Kidney (tissue), 2 donors: Measurements from ENCODE around the gene ZER1.

DNA sequence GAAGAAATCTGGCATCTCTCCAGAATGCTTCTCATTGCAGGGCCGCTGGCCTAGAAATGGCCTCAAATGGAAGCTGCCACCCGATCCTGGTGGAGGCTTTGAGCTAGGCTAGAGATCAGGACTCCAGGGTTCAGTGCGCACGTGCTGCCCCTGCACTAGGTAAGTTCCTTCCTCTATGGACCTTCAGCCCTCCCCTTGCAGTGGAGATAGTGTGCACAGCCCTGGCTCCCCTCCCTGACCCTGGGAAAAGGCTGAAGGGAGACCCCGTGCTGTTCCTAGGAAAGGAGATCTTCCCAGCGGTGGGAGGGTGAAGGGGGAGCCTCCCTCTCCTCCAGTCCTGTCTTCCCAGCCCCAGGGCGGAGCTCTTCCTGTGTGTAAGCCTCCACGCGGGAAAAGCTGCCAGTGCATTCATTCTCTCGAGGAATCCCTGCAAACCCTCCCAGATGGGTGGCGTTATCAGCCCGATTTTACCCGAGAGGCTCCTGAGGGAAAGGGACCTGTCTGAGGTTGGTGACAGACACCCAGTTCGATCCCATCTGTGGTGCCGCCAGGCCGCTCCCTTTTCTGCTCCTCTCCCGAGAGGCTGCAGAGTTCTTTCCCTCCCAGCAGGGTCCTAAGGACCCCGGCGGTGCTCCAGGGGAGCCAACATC lies 1.4 kb upstream of the CERCAM start:
- PRO-cap: no peak
- RRBS: no CpG with 5 or more reads among the region's 19 CpGs

DNA sequence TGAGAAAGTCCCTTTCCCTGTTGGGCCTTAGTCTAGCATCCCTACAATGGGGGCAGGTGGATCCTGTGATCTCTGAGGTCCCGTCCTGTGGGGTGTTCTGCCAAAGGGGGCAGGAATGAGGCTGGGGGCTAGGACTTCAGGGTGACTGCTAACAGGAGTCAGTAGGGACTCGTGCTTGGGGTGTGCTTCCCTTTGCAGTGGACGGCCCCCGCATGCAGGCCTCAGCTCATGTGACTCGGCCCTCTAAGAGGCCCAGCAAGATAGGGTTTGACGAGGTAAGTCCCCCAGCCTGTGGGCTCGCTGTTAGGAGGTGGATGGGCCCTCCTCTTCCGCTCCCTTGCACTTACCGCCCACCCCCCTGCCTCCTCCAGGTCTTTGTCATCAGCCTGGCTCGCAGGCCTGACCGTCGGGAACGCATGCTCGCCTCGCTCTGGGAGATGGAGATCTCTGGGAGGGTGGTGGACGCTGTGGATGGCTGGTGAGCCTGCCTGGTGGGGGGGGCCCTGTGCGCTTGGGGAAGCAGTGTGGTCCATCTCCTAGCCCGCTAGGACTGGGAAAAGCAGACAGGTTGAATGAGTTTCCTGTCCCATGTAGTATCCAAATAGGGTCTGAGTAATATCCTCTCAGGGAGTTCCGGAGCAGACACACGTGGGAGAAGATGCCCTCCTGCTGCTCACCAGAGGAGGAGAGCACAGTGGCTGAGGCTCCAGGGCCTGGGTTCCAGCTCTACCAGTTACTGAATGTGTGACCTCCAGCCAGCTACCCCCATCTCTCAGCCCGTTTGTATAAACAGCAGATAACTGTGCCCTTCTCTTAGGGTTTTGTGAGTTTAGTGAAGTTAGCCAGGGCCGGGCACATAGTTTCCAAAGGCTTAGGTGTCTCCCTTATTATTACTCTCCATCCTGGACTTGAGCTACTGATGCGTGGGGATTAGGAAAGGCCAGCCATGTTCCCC lies 8.2 kb downstream of the CERCAM start:
- PRO-cap: no peak
- RRBS: no CpG with 5 or more reads among the region's 23 CpGs

- PRO-cap: no peak
- RRBS: no CpG with 5 or more reads among the region's 24 CpGs
These were observed 1.1 kb upstream of the GLE1 start for GRCh38 chr9:128503146-128504123.

DNA sequence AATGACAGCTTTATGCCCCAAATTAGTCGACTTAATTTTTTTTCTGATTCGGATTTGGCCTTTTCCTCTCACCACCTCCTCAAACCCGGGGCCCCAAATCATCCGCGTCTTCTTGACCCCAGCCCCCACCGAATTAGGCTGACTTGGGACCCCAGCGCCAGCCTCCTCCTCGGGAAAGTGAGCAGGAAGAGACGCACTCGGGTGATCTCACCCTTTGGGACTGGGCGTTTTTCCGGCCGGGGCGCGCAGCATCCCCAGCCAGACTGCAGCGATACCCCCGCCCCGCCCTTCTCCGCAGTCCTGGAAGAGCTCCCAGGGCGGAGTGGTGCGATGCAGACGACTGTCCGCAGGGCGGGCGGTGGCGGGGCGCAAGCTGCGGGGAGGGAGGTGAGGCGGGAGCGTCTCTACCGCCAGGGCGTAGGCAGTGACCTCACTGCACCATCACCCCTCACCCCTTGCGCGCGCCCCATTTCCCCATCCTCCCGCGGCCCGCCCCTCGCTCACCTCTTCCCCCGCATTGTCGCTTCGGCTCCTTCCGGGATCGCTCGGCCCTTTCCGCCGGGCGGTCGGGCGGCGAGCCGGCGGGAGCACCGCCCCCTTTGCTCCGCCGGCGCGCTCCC lies 413 bp upstream of the SPTAN1 start:
- PRO-cap: bidirectional peak, plus-strand start at position 297 of the sequence, minus-strand start at position 179 of the sequence; bidirectional peak, plus-strand start outside the sequence, minus-strand start at position 519 of the sequence
- RRBS: no CpG with 5 or more reads among the region's 58 CpGs

GRCh38 chr9:128554050-128555023 lies 1.9 kb downstream of the SPTAN1 start:
- PRO-cap: bidirectional peak, plus-strand start at chr9:128554772, minus-strand start at chr9:128554667
- RRBS: no CpG with 5 or more reads among the region's 6 CpGs

DNA sequence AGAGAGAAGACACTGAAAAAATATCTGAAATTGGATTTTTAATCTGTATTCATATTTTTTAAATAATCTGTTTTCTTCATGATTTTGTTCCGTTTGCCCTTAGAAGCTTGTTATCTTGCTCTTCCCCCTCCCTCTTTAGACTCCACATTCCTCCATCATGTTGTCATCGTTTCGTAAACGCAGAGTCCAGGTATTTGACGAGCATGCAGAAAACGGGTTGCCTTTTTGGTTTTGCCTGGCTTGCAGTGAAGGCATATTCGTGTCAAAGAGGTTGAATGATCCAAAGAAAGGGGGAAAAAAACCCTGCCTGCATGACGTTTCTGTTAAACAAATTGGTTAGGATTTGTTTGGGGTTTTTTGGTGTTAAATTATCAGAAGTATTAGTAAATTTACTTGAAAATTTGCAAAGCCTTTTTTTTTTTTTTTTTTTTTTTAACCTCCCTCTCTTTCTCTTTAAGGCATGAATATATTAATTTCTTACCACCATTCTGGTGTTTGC lies 2.9 kb downstream of the SPTAN1 start:
- PRO-cap: no peak
- RRBS: no CpG with 5 or more reads among the region's 8 CpGs

- PRO-cap: no peak
- RRBS: no CpG with 5 or more reads among the region's 9 CpGs
These were observed 22.1 kb downstream of the SPTAN1 start for GRCh38 chr9:128574344-128575018.

DNA sequence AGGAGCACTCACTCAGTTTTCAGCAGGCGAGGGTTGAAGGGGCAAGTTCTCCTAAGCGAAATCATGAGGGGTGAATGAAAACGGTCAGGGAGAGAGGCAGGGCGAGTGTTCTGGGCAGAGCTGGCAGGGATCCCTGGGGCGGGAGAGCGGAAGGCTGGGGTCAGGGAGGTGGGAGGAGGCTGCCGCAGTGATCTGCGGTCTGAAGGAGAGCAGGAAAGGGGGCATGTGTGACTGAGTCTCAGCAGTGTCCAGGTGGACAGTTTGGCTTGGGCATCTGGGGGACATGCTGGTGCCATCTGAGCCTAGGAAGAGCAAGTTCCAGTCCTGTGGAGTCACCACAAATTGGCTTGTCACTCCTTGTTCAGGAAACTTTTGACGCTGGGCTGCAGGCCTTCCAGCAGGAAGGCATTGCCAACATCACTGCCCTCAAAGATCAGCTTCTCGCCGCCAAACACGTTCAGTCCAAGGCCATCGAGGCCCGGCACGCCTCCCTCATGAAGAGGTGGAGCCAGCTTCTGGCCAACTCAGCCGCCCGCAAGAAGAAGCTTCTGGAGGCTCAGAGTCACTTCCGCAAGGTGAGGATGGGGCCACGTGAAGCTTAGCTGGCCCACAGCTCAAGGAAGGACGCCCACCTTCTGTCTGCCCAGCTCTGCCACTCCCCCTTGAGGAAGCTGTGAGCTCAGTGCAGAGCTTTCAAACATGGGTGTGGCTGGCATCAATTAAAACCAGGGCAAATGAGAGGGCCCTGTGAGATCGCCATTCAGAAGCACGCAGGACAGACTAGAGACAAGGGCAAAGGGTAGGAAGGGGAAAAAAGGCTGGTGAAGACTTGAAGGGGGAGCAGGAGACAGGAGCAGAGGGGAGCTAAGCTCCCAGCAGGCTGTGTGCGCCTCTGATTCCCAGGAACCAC lies 31.0 kb downstream of the DYNC2I2 start:
- PRO-cap: no peak
- RRBS: no CpG with 5 or more reads among the region's 23 CpGs

- PRO-cap: no peak
- RRBS: no CpG with 5 or more reads among the region's 4 CpGs
These were observed 3.7 kb downstream of the SET start for GRCh38 chr9:128692534-128693285.

DNA sequence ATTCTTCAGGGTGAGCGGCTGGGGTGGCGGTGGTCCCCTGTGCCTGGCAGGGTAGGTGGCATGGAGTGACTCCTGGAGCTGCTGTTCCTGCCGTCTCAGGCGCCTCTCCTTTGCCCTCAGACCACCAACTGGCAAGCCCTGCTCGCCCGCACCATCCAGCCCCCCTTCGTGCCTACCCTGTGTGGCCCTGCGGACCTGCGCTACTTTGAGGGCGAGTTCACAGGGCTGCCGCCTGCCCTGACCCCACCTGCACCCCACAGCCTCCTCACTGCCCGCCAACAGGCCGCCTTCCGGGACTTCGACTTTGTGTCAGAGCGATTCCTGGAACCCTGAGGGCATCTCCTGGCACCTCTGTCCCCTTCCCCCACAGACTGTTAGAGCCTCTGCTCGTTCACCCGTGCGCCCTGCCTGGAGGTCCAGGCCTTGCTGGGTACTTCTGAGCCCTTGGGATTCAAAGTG lies 3.6 kb downstream of the ZDHHC12 start:
- PRO-cap: no peak
- RRBS: no CpG with 5 or more reads among the region's 19 CpGs

DNA sequence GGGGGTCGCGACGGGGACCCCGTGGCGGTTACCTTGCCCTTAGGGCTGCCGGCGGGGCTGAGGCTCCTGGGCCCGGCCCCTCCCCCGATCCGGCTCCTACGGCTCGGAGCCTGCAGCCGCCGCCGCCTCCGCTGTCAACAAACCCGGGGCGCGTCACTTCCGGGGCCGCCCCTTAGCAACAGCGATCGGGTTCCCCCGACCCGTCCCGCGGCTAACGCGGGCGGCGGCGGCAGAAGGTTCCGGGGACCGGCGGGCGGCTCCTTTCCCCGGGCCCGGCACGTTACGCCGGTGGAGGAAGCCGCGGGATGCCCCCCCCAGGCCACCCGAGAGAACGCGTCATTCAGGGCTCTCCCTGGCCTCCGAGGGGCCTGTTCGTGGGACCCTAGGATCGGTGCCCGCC lies at the start of gene ZER1:
Gene ZER1, minus strand, starts transcription at position 145 of the 400 bp plus-strand sequence.
- PRO-cap: bidirectional peak, plus-strand start at position 232 of the sequence, minus-strand start at position 145 of the sequence
- RRBS: 1% methylated on average over 26 of the region's 50 CpGs

DNA sequence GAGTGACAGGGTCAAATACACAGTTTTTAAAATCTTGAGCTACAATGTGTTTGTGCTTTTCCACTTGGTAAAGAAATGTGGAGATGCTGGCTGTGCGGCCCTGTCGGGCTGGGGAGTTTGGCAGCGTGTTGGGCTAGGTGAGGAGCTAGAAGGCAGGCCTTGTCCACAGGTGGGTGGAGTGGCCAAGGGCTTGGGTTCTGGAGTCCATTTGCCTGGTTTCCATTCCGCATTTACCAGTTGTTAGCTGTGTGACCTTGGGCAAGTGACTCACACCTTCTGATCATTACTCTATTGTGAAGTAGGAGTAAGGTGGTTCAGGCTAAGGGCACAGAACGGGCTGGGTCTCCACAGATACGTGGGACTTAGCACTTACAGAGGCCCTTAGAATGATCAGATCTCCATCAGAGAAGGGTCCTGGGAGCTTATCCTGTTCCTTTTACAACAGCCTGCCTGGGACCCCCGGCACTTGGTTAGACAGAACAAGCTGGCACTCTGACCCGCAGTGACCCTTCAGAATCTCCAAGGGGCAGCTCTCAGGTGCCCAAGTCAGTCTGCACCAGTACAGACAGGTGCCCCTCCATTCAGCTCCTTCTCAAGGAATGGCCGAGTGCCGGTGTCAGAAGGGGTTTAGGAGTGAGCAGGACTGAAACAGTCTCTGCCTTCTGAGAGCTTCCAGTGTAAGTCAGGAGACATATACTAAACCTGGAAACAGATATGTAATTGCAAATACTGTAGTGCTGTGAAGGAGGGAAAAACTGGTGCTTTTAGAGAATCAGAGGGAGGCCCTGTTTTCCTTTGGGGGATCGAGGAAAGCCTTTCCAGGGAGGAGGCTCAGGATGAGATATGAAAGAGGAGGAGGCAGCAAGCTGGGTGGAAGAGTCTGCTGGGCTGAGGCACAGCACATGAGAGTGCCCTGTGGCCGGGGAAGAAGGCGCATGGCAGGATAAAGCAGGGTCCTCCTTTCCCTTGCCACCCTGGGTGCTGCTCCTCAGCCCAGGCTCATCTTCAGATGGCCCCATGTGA lies 6.5 kb downstream of the TBC1D13 start:
- PRO-cap: no peak
- RRBS: no CpG with 5 or more reads among the region's 13 CpGs

DNA sequence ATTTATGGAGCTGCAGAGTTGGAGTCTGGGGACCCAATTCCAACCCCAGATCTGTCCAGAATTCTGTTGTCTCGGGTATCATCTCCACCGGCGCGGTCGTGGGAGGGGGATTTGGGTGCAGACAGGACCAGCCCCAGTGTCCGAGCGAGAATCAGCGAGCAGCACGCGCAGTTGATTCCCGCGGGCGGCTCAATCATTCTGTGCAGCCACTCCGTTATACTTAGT lies 277 bp downstream of the KYAT1 start:
- PRO-cap: no peak
- RRBS: 0% methylated on average over 2 of the region's 14 CpGs

GRCh38 chr9:128883239-128883386 lies 1.2 kb downstream of the LRRC8A start:
- PRO-cap: no peak
- RRBS: no CpG with 5 or more reads among the region's 2 CpGs

- PRO-cap: no peak
- RRBS: no CpG with 5 or more reads among the region's 5 CpGs
These were observed 15.4 kb downstream of the PTPA start for GRCh38 chr9:129126568-129127108.

DNA sequence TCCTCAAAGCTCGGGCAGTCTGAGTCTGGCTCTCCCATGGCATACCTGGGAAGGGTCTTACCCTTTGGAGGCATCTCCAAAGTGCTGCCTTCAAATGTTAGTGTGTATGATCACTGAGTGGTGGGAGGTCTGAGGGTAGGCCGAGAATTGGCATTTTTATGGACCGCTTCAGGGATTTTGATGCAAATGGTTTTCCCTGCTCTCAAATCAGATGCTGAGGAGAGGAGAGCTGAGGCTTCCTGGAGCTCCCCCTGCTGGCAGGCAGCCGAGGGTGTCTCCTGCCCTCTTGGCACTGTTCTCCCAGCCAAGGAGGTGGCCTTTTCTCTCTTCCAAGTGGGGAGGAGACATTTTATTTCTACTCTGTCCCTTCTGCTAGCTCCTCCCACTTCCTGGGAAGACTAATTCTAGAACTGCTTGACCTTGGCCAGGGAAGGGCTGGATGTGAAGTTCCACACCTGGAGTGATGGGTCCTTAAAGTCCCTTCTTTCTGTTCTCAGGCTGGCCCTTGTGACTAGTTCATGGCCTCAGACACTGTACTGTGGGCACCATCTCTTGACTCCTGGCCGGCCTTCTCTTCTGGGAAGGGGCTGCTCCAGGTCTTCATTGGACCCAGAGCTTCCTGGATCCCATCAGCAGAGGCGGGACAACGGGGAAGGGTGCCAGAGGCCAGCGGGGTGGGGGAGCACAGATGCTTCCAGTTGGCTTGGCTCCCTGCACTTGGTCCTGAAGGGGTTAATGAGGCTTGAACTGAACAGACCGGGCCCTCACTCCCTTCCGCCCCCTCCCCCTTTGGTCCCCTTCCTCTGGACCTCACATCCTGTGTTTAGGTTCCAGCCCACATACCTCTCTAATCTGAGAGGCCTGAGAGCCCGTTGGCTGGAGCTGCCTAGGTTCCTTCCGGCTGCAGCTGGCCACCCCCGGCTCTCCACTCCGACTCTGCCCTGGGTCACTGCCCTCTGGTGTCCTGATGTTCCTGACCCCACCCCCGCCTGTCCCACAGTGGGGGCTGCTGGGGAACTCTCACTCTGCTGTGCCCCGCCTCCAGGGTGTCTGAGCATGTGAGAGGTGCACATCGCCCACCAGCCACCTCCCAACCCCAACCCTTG lies 32.0 kb downstream of the PTPA start:
- PRO-cap: bidirectional peak, plus-strand start at position 407 of the sequence, minus-strand start at position 294 of the sequence; bidirectional peak, plus-strand start at position 1,044 of the sequence, minus-strand start at position 791 of the sequence
- RRBS: no CpG with 5 or more reads among the region's 17 CpGs

DNA sequence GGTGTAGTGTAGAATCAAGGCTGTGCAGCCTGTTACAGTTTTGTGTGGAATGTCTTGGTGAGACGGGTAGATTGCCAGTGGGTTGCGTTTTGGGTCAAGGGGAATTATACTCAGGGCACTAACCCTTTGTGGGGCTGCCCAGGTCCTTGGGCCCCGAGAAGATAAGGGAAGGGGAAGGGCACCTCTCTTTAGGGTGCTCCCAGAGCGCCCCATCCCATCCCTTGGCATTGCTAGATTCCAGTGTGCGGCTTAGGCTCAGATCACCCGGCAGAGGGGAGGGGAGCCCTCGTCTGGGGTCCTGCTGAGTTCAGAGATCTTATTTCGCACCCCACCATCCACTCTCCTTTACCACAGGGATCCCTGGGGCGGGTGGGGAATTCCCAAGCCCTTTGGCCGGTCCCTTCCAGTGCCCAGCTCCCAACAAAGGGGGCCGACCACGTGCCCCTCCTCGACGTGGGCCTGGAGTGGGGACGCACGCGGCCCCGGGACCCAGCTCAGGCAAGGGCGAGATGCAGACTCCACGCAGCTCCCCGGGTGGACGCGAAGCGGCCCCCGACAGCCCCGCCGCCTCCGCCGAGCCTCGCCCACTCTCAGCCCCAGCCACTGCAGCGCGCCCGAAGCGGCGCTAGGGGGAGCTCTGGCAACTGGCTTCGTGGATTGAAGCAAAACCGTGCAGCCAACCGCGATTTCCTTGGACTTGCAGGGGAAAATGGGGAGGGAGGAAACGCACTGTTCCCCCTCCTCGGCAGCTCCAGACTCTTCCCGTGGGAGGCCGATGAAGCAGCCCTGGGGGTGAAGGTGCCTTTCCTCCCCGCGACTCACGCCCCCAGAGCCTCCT lies 4.3 kb downstream of the IER5L start:
- PRO-cap: bidirectional peak, plus-strand start at position 448 of the sequence, minus-strand start at position 350 of the sequence; bidirectional peak, plus-strand start at position 702 of the sequence, minus-strand start at position 582 of the sequence
- RRBS: 2% methylated on average over 13 of the region's 46 CpGs

GRCh38 chr9:129175595-129176606 lies 2.2 kb downstream of the IER5L start:
- PRO-cap: bidirectional peak, plus-strand start at chr9:129176080, minus-strand start at chr9:129175985; bidirectional peak, plus-strand start at chr9:129176583, minus-strand start at chr9:129176480
- RRBS: 3% methylated on average over 6 of the region's 54 CpGs

- PRO-cap: no peak
- RRBS: 86% methylated on average over 1 of the region's 24 CpGs
These were observed 75.1 kb upstream of the IER5L start for GRCh38 chr9:129253040-129253758.

- PRO-cap: no peak
- RRBS: no CpG with 5 or more reads among the region's 12 CpGs
These were observed 92.1 kb upstream of the IER5L start for GRCh38 chr9:129270143-129270632.